Bronchus fibroblast of lung (primary cell): ENCODE results near the gene NDUFC1.

DNA sequence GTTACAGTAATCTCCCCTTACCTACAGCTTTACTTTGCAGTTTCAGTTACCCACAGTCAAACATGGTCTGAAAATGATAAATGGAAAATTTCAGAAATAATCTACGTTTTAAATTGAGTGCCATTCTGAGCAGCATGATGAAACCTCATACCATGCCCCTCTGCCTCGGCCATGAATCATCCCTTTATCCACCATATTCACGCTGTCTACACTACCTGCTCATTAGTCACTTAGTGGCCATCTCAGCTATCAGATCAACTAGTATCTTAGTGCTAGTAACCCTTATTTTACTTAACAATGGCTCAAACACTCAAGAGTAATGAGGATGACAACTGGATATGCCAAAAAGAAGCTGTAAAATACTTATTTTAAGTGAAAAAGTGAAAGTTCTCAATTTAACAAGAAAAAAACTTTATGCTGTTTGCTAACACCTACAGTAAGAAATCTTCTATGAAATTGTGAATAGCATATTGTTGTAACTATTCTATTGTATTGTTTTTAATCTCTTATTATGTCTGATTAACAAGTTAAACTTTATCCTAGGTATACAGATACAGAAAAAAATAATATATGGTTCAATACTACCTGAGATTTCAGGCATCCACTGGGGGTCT, 4.7 kb downstream of the ELF2 start:
- RAMPAGE, long total RNA, result no peak

GRCh38 chr4:139301838-139302959, at the start of gene NDUFC1:
Gene NDUFC1 (minus strand): TSS chr4:139302477.
- RAMPAGE, long total RNA, result start-site peak on the minus strand at chr4:139302469-139302482, 54 and 71 reads in 2 replicates

DNA sequence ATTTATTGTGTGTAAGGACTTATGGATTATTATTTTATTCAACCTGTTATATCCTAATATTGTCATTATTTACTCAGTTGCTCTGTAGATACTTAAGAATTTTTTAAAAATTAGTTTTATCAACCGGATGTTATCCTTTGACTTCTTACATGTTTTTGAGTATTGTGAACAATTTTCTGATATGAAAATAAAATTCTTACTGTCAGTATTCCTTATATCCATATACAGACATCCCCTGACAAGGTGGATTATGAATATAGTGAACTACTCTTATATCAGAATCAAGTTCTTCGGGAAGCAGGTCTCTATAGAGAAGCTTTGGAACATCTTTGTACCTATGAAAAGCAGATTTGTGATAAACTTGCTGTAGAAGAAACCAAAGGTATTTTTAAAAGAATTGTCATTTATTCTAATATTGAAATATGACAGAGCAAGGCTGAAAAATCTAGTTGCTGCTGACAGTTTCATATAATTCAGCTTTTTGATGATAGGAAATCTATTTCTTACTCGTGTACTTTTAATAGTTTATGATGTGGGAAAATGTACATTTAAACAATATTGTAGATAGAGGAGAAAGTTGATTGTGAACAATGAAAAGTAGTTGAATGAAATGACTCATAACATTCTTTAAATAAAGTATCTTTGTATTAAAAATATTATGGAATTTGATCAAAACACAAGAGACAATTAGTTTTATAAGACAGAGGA, 41.8 kb upstream of the NDUFC1 start:
- RAMPAGE, long total RNA, result no peak

DNA sequence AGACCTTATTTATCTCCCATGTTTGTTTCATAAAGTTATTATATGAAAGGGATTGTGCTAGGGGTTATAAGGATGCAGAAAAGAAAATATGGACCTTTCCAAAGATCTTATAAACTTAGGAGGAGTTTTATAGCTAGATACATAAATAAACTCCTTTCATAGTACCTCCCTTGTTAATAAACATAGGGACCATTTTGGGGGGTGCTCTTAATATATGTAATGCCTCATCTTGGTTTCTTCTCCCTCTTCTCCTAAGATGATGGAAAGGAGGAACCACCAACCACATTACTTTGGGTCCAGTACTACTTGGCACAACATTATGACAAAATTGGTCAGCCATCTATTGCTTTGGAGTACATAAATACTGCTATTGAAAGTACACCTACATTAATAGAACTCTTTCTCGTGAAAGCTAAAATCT, 54.9 kb upstream of the NDUFC1 start:
- RAMPAGE, long total RNA, result no peak

GRCh38 chr4:139455118-139455571, 1.2 kb downstream of the RAB33B start:
- RAMPAGE, long total RNA, result no peak

GRCh38 chr4:139535355-139535832, 20.6 kb downstream of the SETD7 start:
- RAMPAGE, long total RNA, result no peak

GRCh38 chr4:139592938-139593725, 37.1 kb upstream of the SETD7 start:
- RAMPAGE, long total RNA, result no peak

DNA sequence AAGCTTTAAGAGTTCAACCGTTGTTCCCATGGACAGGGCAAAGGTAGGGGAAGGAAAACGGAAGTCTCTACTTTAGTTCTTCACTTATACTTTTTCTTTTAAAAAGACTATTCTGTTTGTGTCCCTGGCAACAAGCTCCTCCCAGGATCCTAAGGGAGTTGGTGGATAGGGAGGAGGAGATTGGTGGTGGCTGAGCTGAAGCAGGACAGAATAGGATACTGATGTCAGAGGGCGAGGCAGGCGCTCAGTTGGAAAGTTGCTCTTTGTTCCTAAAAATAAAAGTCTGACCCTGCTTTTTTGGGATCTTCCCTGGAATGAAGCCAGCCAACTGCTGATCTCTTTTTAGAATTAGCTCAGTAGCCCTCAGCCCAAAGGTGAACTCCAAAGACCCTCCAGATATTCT, 104.7 kb downstream of the MGST2 start:
- RAMPAGE, long total RNA, result no peak

GRCh38 chr4:139865486-139866165, 200.0 kb downstream of the MGST2 start:
- RAMPAGE, long total RNA, result no peak

DNA sequence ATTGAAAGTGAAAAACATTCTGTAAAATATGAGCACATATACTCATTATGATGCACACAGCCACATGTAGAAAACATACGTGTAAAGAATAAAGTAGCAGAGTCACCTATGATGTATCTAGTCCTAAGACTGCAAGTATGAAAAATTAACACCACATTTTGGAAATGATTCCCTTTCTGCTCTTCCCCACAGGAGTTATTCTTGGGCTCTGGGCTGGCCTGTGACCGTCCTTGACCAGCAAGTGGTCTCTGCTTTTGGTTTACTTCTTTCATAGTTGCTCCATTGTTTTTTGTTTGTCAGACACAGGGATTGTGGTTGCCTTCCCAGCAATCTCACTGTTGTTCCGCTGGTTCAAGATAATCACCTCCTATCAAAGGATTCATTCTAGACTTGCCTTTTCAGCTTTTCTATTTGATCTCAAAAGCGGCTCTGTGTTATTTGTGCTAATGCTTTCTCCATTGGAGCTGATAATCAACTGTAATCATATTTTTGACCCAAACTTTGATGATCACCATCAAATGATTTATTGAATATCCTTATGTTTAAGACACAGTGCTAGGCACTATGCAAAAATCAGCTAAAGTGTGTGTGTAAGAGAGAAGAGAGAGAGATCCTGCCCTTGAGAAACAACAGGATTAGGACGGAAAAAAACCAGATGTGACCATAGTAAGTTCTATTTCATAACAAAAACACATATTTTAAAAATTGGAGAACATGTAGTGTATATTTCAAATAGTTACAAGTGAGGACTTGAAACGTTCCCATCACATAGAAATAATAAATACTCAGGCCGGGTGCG, 218.9 kb downstream of the MGST2 start:
- RAMPAGE, long total RNA, result no peak

GRCh38 chr4:139889114-139889862, 223.7 kb downstream of the MGST2 start:
- RAMPAGE, long total RNA, result no peak

DNA sequence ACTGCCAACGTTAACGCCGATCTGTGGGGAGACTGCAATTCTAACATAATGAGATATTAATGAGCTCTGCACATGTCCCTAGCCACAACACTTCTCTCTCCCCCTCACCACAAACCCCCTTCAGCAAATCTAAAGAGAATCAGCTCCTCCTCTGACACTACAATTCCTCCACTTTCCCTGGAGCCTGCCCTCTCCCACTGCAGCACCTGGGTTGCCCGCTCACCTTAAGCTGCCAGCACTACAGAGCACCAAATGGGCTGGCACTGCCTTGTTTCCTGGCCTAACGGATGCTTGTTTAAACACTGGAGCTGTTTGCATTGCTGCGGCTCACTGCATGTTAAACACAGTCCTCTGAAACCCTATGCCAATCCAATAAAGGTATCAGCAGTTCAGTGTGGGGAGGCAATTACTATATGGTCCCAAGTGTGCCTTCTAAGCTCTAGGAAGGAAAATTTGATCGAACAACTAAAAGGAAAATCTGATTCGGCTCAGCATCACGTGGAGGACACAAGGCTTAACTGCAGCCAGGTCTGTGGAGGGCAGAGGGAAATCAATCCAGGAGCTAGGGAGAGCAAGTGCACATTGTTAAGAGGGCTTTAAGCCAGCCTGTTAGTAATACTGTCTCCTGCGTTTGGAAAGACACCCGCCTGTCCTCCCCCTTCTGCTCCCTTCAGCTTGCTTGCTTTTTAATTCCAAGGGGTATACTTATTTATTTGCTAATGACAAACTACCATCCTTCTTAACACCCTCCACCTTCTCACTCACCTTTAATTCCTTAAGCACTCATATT, 232.3 kb downstream of the MAML3 start:
- RAMPAGE, long total RNA, result no peak

GRCh38 chr4:139956332-139956960, 197.5 kb downstream of the MAML3 start:
- RAMPAGE, long total RNA, result no peak

GRCh38 chr4:140048891-140049892, 104.8 kb downstream of the MAML3 start:
- RAMPAGE, long total RNA, result no peak

DNA sequence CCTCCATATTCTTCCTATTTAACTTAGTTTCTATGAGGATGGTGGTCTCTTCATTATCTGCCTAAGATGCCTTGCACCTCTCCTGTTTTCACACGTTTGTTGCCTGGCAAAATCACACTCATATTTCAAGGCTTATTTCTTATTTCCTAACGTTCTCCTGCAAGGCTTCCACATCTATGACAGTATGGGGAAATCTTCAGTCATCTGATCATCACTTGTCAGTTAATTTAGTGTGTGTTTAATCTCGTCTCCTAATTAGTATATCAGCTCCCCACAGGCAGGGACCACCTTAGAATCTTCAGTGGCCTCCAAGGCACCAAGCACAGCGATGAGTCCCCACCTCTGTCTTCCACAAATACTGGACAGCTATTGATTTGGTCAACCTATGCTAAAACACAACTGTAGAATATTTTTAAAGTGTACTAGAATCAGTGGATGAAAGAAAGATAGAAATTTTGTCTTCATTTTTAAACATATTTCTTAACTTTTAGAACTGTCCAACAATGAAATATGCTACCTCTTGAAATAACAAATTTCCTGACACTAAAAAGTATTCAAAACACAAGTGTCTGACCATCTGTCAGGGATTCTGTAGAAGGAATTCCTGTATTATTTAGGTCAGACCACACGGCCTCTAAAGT, 99.4 kb downstream of the MAML3 start:
- RAMPAGE, long total RNA, result no peak

- RAMPAGE, long total RNA, result no peak
Observed at GRCh38 chr4:140237407-140238268, 83.7 kb upstream of the MAML3 start.

DNA sequence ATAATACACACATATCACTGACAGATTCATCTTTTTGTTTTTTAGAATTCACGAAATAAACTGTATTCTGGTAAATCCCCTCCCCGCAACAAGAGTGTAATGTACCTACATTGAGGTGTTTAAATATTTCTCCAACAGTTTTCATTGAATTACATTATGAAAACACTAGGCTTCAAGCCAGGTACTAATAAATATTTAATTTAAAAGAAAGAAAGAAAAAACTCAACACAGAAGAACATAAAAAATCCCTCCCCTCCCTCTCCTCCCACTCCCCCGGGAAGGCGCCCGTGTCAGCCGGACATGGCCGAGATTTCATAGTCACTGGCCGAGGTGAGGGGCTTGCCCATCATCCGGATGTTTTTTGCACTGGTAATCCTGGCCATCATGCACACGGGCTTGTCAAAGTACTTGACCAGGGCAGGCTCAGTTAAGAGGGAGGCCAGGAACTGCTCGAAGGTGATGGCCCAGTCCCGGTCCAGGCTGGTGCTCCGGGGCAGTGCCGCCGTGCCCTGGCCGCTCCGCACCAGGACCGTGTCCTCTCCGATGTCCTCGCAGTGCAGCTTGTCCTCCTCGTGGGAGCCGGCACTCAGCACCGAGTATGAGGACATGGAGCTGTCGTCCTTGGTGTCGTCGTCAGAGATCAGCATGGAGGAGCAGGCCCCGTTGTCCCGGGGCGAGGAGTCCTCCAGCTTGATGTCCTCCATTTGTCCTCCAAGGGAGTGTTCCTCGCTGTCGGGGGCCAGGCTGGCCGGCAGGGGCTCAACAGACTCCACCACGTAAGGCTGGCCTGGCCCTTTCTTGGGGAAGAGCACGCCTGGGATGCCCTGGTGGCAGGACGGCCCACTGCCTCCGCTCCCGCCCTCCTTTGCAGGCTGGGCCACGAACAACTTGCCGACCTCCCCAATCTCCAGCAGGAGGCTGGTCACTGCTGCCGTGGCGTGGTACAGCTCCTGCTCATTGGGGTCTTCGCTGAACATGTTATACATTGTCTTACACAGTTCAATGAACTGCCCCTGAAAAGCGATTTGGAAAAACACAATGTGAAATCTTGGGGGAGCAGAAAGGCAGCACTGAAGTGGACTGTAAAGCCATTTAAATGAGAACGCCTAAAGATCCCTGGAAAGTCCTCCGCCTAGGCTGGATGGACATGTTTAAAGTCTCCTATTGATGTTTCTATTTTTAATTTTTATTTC, 53.5 kb upstream of the UCP1 start:
- RAMPAGE, long total RNA, result no peak

DNA sequence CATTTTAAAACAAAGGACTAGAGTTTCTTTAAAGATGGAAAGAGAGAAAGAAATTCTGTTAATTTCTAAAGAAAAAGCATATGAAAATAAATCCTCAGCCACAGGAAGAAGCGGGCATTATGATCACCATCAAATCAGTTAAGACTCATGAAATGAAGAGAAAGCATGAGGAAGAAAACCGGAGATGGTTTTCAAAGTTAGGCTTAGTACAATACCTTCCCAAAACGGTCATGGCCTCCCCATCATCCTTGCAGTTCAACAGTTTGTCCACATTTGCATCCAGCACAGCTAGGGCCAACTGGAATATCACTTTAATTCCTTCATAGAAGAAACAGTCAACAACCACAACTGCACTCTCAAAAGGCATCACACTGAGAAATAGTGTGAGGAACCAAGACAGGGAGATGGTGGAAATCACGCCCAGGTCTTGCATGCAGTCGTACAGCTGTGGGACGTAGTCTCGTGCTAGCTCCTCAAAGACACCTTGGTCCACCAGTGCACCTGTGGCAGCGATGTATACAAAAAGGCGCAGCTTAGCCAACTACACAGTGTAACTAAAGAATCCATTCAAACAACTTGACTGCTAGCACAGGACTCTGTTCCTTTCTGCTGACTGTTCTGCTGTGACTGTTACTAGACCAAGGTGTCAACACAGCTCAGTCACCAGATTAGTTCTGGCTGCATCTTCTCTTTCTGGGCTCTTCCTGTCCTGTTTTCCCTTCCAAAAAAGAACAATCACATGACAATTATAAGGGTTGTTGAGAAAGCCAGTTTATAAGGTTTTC, 88.7 kb upstream of the UCP1 start:
- RAMPAGE, long total RNA, result no peak

DNA sequence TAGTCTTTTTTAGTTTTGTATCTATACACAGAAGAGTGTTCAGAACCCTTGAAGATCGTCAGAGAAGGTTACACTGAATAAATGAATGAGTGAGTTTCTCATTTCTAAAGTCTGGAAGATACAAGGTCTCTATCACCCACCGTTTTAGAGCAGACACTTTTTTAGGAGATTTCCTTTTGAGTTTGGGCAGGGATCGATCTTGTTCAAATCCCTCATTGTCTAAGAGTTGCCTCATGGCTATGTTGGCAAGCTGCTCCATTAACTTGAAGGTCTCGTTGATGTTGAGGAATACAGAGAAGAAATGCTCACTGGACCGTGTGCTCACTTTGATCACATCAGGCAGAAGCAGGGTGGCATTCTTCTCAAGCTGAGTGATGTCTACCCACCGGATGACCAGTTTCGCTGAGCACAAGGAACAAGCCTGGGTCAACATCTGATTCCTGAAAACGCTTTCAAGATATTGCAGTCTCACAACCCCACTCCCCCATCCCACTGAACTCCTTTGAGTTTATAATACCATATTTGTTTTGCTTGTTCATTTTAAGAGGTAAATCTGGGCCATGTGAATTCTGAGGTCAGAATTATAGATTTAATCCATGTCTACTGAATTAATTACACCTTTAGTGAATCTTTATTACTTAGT, 77.3 kb downstream of the TBC1D9 start:
- RAMPAGE, long total RNA, result no peak

GRCh38 chr4:140695981-140696354, 60.2 kb downstream of the TBC1D9 start:
- RAMPAGE, long total RNA, result no peak